ENCODE measurements around the gene NCAM2.

DNA sequence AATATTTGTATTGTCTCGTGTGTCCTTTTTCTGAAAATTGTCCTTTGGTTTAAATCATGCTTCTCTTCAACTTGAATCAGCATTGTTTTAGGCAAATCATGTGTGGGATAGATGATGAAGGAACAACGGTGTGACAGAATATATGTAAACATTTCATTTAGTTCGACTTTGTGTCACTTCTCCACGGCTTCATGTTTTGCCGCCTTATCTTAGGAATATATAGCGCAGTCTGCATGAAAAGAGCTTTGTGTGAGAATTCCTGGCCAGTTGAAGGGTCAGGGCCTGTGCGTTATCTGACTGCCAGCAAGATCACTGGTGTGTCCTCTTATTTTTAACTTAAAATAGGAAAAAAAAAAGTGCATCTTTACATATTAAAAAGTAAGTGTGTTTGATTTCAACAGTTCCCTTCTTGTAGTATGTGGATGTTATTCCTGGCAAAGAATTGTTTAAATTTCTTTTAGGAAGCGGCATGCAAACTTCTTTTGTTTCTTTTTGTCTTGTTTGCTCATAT lies 465.1 kb downstream of the USP25 start:
- PRO-cap, result no peak

DNA sequence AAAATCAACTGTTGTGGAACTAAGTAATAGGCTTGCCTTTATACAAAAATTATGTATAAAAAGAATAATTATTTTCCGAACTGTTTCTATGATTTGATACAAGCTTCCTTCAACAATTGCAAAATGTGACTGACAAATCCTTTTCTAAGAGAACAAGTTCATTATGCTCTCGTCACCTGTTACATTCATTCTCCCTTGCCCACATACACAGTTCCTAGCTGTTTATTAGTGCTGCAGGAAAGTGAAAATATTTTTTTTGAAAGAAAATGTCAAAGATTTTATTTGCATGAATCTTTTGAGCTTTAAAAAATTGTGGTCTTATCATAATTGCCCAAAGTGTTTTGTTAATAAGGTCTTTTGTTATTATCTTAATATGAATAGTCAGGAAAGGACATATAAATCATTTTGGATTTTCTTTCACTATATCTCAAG lies 466.3 kb downstream of the USP25 start:
- PRO-cap, result no peak

- PRO-cap, result bidirectional peak, plus-strand start at chr21:16535119, minus-strand start at chr21:16534780; unidirectional peak, plus-strand start at chr21:16535194; bidirectional peak, plus-strand start at chr21:16535231, minus-strand start at chr21:16535226
Measured at GRCh38 chr21:16534969-16535612, 805.3 kb downstream of the USP25 start.

GRCh38 chr21:17139194-17139411 lies 373.7 kb upstream of the CXADR start:
- PRO-cap, result no peak

GRCh38 chr21:17462435-17462931 lies 50.4 kb upstream of the CXADR start:
- PRO-cap, result no peak

DNA sequence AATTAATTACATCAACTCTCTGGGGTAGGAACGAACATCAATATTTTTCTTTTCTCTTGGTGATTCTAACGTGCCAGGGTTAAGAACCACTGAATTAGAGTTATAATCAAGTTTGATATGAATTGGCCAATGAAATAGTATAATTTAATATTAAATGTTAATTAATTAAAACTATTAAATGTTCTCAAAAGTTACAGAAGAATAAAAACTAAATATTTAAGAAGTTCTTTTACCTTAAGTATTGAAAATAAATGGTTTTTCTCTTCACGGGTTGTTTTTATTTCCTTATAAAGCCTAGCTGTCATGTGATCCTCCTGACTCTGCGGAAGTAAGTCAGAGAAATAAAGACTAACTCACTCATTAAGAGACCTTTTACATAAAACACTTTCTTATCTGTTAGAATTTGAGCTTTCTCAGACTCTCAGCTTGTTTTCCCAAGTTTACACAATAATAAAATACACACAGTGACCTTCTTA lies 45.7 kb upstream of the CXADR start:
- PRO-cap, result no peak

GRCh38 chr21:17613210-17613440 lies 424 bp upstream of the BTG3 start:
- PRO-cap, result no peak

- PRO-cap, result no peak
Measured at GRCh38 chr21:17775318-17775672, 43.9 kb downstream of the C21orf91 start.

DNA sequence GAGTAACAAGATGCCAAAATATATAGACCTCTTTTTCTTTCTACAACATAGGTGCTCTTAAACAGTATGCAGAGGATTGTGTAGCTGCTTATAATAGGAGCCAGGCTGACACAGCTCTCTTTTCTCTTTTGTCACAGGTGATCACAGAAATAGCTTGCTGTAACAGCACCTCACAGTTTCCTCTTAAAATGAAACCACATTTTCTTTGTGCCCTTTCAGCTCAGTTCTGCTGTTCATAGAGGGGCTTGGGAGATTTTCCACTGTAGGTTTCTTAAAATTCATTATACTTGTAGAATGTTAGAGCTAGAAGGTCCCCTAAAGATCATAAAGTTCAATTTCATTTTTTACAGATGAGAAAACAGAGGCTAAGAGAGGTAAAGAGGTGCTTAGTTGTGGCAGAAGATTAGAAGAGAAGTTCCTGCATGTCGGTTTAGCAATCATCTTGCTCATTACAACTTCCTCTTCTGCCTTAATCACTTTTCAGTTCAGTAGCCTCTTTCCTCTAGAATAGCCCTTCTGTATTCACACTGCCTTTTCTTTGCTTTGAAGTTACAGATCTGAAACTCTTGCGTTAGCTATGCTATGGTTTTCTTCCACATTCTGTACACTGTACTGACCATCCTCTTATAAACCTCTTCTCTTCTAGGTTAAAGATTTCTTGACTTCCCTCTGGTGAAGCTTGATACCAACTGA lies 35.2 kb downstream of the C21orf91 start:
- PRO-cap, result no peak

GRCh38 chr21:17793097-17794294 lies 25.7 kb downstream of the C21orf91 start:
- PRO-cap, result no peak

DNA sequence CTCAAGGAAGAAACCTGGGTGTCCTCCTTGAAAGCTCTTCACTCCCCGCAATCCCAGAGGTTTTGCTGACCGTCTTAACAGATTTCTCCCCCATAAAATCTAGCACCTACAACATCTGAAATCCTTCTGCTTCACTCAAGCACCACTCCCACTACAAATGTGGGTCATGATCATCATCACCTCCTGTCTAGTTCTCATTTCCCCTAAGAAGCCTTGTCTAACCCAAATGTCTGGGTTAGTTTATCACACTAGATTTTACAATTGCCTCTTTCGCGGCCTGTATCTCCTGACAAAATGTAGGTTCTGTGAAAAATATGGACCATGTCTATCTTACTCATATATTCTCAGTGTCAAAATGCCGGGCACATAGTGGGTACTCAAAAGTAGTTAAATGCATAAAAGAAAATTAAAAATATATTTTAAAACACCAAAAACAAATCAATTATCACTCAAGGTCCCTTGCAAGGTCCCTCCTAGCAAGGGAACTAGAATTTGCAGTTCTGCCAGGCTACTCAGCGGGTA lies 19.7 kb downstream of the C21orf91 start:
- PRO-cap, result no peak

DNA sequence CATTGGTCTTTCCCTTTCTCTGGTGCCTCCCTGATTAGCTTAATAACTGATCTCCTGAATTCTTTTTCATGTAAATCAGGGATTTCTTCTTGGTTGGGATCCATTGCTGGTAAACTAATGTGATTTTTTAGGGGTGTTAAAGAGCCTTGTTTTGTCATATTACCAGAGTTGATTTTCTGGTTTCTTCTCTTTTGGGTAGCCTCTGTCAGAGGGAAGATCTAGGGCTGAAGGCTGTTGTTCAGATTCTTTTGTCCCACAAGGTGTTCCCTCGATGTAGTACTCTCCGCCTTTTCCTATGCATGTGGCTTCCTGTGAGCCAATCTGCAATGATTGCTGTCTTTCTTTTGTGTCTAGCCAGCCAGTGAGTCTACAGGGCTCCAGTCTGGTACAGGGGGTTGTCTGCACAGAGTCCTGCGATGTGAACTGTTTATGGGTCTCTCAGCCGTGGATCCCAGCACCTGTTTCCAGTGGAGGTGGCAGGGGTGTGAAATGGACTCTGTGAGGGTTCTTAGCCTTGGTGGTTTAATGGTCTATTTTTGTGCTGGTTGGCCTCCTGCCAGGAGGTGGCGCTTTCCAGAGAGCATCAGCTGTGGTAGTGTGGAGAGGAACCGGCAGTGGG lies 81.1 kb upstream of the C21orf91 start:
- PRO-cap, result no peak

DNA sequence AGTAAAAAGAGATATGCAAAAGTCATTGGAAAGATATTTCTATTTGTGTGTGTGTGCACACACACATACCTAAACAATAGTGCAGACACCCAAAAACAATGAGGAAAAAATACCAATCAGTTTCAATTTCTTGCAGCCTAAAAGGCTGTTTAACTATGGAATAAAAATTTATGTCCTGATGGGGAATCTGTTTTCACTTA lies 257.5 kb upstream of the TMPRSS15 start:
- PRO-cap, result no peak

DNA sequence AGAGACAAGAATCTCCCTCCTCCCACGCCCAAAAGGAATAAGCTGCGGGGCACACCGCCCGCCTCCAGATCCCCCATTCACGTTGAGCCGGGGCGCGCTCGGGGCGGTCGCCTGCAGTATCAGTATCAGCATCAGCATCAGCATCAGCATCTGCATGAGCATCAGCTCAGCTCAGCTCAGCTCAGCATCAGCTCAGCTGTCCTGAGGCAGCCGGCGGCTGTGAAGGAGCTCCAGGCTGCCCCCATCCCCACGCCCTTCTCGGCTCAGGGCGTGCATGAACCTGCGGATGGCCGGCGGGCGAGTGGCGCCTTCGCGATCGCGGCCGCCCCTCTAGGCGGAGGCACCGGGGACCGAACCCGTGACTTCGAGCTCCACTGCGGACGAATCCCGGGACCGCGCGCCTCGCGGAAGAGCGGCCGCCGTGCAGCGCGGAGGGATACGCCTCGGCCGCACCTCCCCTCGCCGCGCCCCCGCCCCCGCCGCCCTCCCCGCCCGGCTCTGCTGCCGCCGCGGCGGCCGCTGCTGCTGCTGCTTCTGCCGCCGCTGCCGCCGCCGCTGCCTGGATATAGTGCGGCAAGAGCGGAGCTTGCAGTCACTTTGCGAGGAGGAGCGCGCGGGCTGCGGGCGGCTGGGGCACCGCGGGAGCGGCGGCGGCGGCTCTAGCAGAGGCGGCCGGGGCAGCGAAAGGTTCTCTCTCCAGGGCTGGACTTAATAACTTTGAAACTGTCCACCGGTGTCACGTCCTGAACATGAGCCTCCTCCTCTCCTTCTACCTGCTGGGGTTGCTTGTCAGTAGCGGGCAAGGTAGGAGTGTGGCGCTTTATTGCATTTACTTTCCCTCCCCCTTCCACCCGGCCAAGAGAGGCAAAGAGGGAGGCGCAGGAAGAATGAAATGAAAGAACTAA lies at the start of gene NCAM2:
NCAM2 (plus strand) TSS at position 595 of the 905 bp plus-strand sequence.
- PRO-cap, result bidirectional peak, plus-strand start at position 595 of the sequence, minus-strand start at position 361 of the sequence

GRCh38 chr21:25640187-25640712 lies 1.2 kb downstream of the JAM2 start:
- PRO-cap, result no peak

GRCh38 chr21:25645279-25645698 lies 6.2 kb downstream of the JAM2 start:
- PRO-cap, result no peak

DNA sequence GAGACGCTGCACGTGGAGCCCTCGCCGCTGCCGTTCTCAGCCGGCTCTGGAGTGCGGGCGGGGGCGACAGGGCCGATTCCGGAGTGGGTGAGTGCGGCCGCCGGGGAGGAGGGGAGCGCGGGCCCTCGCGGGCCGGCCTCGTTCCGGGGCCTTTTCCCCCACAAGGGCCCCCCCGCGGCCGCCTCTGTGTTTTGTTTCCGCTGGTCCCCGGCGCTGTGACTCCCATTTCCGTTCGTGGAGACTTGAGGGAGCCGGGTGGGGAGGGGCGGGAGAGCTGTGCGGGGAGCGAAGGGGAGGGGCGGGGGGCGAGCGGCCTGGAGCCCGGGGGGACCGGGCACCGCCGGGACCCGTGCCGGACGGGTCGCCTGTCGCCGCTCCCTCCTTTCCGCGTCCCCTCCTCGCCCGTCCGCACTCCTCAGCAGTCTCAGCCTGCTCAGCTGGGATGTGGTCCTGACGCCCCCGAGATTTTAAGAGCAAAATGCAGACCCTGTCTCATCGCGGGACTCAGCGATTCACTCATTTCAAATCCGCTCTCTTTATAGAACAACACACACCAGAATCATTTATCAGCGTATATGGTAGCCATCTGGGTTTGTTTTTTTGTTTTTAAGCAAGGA lies 828 bp downstream of the GABPA start:
- PRO-cap, result bidirectional peak, plus-strand start outside the sequence, minus-strand start at position 217 of the sequence

GRCh38 chr21:25970269-25971019 lies 200.1 kb downstream of the APP start:
- PRO-cap, result unidirectional peak, minus-strand start at chr21:25970777

GRCh38 chr21:26021687-26022132 lies 148.9 kb downstream of the APP start:
- PRO-cap, result no peak

- PRO-cap, result unidirectional peak, minus-strand start at chr21:26128210
Measured at GRCh38 chr21:26127970-26128281, 42.6 kb downstream of the APP start.

Data from A673 (cell line).